Retinal pigment epithelial cell (primary cell): ENCODE data around the gene SLC15A1.

- RRBS = no CpG with 5 or more reads among the region's 10 CpGs
Observed at GRCh38 chr13:98483855-98484347, 93.0 kb downstream of the STK24 start.

- RRBS = no CpG with 5 or more reads among the region's 11 CpGs
Observed at GRCh38 chr13:98501565-98502527, 75.1 kb downstream of the STK24 start.

- RRBS = no CpG with 5 or more reads among the region's 10 CpGs
Observed at GRCh38 chr13:98525411-98525829, 51.5 kb downstream of the STK24 start.

DNA sequence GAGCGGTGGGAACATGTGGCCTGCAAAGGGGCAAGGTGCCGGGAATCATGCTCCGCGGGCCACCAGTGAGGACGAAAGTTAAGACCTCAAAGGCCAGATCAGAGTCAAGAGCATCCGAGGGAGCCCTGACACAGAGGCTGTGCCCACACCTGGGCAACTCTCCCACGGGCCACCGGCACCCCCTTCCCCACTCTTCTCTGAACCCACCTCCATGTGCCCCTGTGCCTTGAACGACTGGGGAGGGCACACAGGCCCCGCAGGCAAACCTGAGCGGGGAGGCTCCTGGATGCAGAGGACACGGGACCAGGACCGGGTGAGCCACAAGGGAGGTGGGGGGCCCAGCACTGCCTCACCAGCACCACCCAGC, 49.5 kb downstream of the STK24 start:
- RRBS = no CpG with 5 or more reads among the region's 13 CpGs

DNA sequence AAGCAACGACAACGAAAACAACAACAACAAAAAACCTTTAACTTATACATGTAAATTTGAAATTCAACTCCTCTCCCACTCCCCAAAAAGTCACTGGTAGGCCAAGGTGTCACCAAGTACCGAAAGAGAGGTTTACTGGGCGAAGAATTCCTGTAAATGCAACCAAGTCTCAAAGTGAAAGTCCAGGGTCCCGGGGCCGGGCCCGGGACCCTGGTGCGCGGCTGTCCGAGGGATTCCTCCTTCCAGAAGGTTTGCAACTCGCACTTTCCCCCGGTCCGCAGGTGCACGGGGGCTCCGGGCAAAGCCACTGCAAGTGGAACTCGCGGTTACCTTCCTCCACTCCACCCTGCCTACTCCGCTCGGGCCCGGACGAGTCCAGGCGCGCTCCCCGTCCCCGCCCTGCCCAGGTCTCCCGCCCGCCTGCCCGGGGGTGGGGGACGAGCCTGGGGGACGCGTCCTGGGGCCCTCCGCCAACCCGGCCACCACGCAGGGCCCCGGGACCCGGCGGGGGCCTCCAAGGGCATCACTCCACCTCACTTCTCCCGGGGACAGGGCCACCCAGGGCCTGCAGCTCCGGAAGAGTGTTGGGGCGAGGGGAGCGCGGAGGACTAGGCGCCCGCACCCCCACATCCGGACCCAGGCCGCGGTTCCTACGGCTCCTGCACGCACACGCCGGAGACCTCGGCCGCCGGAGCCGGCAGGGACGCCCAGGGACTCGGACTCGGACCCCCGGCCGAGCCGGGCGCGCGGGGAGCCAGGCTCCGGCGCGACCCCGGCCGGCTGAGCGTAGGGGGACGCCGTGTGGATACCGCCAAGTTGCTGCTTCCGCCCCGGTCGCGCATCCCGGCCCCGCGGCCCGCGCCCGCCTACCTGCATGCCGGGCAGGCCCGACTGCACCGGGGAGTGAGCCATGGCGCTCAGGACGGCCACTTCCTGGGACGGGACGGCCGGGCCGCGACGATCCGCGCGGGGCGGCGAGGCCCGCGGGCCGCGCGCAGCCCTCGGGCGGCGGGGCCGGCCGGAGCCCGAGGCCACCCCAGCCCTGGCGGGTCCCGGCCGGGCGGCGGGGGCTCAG, 695 bp downstream of the STK24 start:
- RRBS = 1% methylated on average over 60 of the region's 115 CpGs

GRCh38 chr13:98752522-98753144, at the start of gene SLC15A1:
Gene SLC15A1 (minus strand): TSS chr13:98752672.
- RRBS = 3% methylated on average over 40 of the region's 49 CpGs

- RRBS = no CpG with 5 or more reads among the region's 7 CpGs
Observed at GRCh38 chr13:98821910-98822636, 69.6 kb upstream of the SLC15A1 start.

GRCh38 chr13:98828560-98829090, 76.2 kb upstream of the SLC15A1 start:
- RRBS = no CpG with 5 or more reads among the region's 2 CpGs

- RRBS = no CpG with 5 or more reads among the region's 12 CpGs
Observed at GRCh38 chr13:98885339-98886015, 92.4 kb downstream of the DOCK9 start.

DNA sequence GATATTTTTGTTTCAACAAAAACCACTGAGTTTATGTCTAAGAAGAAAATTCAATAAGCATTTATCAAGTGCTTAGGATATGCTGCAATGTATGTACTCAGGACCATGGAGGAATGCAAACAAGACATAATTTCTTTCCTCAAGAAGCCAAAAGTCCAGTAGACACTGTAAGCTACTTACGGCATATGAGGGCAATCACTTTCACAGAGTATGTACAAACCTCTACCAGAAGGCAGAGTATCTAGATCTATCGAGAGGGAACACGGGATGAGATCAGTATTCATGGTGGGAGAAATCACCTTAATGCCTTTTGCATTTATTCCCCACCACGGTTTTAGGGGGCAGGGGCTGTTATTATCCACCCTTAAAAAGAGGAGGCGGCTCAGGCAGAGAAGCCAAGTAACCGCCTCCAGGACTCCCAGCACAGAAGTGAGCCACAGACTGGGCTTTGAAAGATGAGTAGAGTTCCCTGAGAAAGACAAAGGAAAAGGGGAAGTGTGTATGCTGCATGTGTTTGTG, 85.3 kb downstream of the DOCK9 start:
- RRBS = no CpG with 5 or more reads among the region's 6 CpGs

DNA sequence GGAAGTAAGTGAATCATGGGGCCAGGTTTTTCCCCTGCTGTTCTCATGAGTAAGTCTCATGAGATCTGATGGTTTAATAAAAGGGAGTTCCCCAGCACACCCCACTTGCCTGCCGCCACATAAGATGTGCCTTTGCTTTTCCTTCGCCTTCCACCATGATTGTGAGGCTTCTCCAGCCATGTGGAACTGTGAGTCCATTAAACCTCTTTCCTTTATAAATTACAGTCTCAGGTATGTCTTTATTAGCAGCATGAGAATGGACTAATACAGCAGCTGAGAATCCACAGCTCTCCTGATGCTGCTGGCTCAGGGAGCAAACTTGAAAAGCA, 14.6 kb upstream of the DOCK9 start:
- RRBS = no CpG with 5 or more reads among the region's 2 CpGs

DNA sequence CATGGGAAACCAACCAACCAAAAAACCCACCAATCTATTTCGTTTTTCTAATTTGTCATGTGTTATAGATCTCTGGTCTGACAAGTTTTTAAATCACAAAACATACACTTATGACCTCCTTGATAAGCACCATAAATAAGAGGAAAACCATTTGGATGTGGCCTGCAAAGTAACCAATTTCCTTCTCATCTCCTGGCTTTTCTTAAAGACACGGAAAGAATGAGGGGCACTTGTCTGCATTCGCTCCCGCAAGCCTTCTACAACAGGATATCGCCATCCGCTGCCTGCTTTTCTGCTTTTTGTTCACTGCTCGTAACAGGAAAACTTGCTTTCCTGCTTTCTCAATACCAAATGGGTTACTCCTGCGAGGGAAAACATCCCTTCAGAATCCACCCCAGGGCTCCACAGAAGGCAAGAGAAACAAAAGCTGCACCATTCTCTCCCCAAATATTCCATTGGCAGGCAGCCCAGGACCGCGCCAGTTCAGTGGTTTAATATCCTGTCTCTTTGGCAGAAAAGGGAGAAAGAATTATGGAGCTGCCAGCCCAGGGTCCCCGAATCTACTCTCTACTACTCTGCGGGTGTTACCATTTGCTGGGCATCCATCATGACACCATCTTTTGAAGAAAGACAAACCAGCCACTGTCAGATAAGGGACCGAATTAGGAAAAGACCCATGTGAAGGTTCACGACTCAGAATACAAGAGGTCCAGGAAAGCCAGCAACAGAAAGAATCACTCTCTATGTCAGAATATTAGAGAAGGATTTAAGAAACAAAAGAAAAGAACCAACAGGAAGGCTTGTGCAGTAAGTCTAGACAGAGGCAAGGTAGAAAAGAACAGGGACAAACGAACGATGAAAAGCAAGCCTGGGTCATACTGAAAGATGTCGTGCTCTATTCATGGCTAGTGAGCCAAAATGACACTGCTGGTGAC, 84.8 kb upstream of the DOCK9 start:
- RRBS = no CpG with 5 or more reads among the region's 17 CpGs

GRCh38 chr13:99214260-99214801, 13.7 kb downstream of the UBAC2 start:
- RRBS = no CpG with 5 or more reads among the region's 7 CpGs

GRCh38 chr13:99261458-99262060, 3.4 kb upstream of the GPR18 start:
- RRBS = no CpG with 5 or more reads among the region's 3 CpGs

- RRBS = no CpG with 5 or more reads among the region's 10 CpGs
Observed at GRCh38 chr13:99281296-99282404, 23.5 kb upstream of the GPR18 start.

DNA sequence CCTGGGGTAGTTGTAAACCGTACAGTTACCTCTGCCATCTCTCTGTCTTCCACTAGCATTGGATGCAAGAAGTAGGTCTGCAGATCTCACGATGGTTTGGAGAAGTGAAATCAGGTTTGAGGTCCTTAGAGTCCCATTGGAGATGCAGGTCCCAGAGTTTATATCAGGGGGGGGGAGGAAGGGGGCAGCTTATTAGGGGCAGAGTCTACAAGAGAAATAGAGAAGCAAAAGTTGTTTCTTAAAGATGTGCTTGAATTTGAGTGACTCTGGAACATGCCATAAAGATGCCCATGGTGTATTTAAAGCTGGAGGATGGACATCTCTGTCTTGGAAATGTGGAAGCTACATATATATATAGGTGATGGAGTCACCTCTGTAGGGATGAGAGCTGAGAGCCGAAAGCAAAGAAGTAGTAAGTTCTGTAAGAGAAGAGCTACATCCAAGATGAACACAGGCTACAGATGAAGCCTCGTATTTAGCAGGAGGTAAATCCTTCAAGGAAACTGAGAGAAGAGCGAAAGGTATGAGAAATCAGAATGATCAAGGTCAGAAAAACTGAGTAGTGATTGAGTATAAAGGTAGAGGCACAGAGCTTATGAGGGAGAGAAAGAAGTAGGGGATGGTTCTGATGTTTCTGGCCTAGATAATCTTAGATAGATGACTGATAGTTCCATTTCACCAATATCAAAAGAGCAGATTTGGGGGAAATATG, 34.2 kb upstream of the GPR183 start:
- RRBS = no CpG with 5 or more reads among the region's 5 CpGs

- RRBS = no CpG with 5 or more reads among the region's 15 CpGs
Observed at GRCh38 chr13:99348756-99349623, 41.8 kb upstream of the GPR183 start.

GRCh38 chr13:99366964-99367510, 59.8 kb upstream of the GPR183 start:
- RRBS = no CpG with 5 or more reads among the region's 7 CpGs

DNA sequence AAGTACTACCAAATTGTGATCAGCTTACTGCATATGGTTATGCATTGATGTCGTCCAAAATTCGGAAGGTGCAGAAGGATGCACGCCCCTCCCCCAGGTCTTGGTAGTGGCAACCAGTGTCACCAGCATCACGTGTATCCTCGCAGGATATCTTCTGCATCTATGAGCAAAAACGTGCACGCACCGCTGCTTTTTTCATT, 61.5 kb upstream of the TM9SF2 start:
- RRBS = no CpG with 5 or more reads among the region's 8 CpGs